Epithelial cell of esophagus (primary cell): ENCODE results near the genes MYORG and ARID3C.

DNA sequence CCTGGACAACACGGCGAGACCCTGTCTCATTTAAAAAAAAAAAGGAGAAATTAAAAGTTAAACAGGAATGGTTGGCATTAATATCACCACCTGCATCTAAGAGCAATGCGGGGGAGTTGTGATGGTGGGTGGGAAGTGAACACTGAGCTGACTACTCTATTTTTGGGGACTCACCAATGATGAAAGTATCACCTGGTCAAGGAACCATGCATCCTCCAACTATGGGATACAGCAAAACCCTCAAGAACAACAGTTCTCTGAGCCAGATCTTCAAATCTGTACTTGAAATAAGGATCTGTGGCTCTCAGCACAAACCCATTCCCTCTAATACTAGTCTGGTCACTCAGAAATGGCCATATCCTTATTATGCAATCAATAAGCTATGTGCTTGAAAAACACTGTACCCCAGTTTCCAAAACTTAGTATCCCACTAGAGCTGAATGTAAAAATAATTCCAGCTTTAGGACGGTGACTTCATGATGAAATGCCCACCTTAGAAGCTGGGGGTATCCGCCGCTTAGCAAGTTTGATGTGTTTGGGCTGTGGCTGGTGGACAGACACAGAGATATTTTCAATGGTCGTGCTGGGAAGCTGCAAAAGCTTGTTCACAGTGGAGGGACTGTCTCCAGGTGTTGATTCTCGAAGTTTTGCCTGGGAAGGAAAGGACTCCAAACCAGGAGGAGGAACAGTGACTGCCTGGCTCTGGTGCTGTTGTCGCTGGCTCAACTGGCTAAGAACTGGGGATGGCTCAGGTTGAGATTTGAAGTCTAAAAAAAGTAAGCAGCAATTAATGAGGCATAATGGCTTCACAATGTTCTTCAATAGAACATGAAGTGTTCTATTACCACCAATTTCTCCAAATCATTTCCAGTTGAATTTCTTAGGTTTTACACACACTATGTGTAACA is 104.6 kb downstream of the UBAP2 start:
- RRBS = no CpG with 5 or more reads among the region's 9 CpGs

DNA sequence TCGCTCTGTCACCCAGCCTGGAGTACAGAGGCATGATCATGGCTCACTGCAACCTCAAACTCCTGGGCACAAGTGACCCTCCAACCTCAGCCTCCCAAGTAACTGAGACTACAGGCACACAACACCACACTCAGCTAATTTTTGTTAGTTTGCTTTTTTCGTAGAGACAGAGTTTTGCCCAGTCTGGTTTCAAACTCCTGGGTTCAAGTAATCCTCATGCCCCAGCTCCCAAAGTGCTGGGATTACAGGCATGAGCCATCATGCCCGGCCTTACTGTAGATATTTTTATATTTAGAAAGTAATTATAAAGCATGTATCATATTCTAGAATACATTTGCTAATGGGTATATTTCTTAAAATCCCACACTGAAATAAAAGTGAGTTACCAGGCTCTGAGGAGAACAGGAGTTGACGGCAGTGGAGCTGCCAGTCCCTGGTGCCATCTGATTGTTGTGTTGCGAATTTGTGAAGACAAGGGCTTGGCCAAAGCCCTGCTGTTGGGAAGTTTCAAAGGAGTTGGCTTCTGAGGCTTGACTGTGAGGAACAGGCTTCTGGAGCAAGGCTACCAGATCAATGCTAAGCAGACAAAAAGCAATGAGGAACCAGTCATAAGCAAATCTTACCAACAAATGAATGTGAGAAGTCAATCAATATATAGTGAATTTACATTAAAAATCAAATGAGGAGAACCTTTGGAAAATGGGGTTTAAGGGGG is 95.6 kb downstream of the UBAP2 start:
- RRBS = no CpG with 5 or more reads among the region's 5 CpGs

DNA sequence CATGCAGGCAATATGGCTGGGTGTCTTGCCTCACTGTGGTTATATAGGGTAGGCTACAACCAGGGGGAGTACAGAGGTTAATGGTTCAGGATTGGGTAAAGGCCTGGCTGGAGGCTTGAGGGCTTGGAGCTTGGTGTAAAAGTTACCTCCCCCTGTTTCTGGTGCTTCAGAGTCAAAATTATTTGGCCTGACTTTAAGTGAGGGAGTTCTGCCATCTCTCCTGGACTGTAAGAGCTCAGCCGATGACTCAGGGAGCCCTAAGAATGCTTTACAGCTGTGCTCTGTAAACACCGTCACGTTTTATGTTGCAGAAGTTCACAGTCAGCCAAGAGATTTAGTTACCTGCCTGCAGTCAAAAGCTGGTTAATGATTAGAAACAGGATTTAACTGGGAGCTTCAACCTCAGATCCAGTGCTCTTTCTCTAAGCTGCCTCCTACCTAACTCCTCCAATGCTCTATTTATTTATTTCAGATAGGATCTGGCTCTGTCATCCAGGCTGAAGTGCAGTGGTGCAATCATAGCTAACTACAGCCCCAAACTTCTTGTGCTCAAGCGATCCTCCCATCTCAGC is 24.4 kb upstream of the UBAP2 start:
- RRBS = no CpG with 5 or more reads among the region's 4 CpGs

GRCh38 chr9:34254967-34255787 is 73.9 kb downstream of the KIF24 start:
- RRBS = no CpG with 5 or more reads among the region's 10 CpGs

GRCh38 chr9:34263355-34263633 is 65.8 kb downstream of the KIF24 start:
- RRBS = no CpG with 5 or more reads among the region's 5 CpGs

GRCh38 chr9:34345919-34346170 is 16.5 kb downstream of the NUDT2 start:
- RRBS = no CpG with 5 or more reads among the region's 2 CpGs

GRCh38 chr9:34376795-34377424 is at the start of gene MYORG:
Gene MYORG (minus strand): TSS chr9:34376898.
- RRBS = no CpG with 5 or more reads among the region's 40 CpGs

GRCh38 chr9:34377425-34377900 is 765 bp upstream of the MYORG start:
- RRBS = 7% methylated on average over 3 of the region's 23 CpGs

DNA sequence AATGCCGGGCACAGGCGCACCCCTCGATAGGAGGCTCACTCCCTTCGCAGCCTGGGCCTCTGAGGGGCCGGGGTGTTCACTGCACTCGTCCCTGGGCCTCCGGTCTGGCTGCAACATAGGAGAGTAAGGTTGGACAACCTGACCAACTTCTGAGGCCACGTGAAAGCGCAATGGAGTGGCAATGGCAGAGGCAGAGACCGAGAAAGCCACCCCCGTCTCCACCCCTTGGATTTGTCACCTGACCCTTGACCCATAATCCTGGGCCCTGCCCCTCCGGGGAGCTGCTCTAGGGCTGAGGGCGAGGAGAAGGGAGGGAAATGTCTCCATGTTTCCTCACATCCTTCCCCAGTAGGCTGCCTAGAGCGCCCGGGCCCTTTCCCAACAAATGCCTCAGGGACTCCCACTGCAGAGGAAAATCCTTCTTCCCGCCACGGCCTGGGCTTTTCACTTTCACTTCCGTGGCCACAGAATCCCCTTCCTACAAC is 1.2 kb upstream of the CNTFR start:
- RRBS = 13% methylated on average over 9 of the region's 18 CpGs

GRCh38 chr9:34628813-34629154 is at the start of gene ARID3C:
Gene ARID3C (minus strand): TSS chr9:34629066.
- RRBS = 4% methylated on average over 4 of the region's 46 CpGs

DNA sequence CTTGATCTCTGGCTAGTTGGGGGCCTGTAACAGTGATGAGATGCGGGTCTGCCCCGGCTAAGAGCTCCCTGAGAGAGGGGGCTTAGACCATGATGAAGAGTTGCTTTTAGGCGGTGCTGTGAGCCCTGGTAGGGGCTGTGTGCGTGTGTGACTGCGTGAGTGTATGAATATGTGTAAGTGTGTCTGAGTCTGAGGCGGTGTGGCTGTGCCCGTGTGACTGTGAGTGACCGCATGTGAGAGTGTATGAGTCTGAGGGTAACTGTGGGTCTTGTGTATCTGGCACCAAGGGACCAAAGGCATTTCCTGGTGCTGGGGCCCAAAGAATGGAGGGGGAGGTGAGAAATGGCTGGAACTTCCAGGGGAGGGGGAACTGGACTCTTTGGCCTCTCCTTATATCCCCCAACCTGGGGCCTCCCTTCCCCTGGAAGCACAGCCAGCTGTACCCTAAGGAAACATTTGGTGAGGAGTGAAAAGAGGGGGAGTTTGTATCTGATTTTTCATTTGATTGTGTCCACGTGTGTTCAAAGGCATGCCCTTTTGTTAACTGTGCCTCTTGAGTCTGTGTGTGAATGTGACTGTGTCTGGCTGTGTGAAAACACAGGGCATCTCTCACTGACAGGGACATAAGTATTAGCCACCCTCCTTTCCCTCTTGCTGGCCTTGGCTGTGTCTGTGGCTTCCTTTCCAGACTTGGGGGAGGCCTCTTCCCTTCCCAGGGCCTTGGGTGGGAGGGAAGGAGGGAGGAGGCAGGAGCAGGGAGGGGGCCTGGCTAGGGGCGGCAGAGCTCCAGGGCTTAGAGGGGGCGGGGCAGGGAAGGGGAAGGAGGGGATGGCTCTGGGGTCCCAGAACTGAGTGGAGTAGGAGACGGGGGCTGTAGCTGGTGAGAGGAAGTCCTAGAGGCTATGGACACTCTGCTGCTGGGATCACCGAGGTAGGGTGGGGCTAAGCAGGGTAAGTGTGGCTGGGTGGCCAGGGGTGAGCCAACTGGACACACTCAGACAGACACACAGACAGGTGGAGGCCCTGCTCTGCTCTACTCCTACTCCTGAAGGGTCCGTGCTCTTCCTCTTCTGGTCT is 1.4 kb downstream of the IL11RA start:
- RRBS = no CpG with 5 or more reads among the region's 14 CpGs

DNA sequence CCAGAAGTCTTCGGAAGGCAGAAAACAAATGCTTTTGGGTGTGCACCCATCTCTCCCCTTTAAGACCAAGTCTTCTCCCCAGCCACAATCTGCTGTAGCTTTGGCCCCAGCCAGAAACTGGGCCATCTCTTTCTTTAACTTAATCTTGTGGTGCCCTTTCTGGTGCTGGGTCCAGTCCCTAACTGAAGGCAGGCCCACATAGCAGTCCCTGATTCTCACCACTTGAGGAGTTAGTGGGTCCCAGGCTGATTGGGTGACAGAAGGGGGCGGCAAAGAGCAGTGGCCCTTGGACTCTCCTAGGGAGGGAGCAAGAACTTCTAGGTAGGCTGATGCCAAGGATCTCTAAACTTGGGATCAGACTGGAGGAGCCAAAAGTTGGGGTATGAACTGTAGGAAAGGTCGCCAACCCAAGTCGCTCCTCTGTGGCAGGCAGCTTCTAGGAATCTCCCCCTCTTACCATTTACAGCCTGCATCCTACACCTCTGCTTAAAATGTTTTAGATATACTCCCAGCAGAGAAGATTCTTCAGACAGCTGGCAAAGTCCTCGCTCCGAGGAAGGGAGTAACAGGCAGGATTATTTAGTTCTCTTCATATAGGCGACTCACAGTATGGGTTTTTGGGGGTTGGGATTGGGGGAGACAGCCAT is 1.5 kb downstream of the ENSG00000187186 start:
- RRBS = no CpG with 5 or more reads among the region's 7 CpGs

DNA sequence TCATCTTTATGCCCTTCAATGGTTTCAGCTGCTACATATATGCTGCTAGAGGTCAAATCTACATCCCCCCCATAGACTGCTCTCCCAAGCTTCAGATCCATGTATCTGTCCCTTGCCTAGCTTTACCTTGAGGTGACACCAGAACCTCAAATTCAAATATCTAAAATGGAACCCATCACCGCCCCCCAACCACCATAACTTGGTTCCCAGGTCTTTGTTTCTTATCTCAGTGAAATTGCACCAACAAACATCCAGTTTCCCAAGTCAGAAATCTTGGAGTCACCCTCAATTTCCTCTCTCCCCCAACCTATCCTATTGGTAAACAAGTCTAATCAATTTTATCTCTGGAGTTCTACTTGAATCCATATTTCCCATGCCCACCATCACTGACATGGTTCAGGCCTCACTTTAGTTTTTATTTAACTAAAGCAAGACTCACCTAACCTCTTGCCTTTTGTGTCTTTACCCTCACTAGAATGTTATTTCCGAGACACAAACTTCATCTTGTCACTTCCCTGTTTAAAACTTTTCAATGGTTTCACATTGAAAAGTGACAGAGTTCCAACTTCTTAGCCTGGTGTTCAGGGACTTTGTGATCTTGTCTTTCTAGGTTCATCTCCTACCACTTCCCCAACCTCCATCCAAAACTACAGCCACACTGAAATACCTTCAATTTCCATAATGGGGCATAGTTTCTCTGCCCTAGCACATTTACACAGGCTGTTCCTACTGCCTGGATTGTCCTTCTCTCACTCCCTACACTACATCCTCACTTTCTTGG is 2.5 kb upstream of the C9orf131 start:
- RRBS = no CpG with 5 or more reads among the region's 2 CpGs

DNA sequence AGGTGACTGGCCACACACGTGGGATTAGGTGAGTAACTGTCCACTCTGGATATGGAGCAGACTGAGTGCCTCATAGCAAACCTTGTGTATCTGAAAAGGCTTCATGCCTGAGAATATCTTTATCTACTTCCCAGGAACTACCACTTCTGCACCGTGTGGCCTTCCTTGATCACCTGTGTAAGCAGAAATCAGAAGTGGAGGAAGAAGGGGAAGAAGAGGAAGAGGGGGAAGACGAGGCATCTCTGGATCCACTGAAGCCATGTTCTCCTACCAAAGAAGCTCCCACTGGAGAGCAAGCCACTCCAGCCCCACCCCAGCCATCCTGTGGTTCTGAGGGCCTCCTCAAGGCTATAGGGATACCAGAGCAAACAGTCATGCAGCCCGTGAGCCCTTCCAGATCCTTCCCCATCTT is 693 bp downstream of the C9orf131 start:
- RRBS = no CpG with 5 or more reads among the region's 4 CpGs

DNA sequence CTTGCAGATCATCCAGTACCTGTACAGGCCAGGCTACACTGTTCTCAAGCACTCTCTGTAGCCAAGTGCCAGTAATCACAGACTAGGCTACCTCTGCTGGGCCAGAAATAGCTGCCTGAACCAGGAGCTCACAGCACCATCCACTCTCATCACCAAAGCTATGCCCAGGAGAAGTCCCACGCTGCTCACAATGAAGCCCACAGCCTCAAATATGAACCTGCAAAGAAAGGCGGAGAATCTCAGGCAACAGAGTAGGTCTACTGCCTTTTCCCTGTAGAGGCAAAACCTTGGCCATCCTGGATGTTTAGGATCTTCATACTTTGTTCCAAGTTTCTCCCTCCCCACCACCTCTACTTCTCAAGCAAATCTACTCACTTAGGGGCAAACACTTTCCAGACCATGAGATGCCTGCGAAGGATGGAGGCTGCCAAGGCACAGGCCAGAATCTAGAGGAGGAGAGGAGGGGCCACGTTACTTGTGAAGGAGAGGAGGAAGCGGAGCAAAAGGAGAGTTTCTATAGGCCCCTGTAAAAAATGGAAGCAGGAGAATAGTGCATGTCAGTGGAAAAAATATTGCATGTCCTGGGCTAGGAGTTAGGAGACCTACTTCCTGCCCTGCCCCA is 7.3 kb downstream of the PIGO start:
- RRBS = no CpG with 5 or more reads among the region's 5 CpGs

GRCh38 chr9:35111154-35111975 is 4.3 kb downstream of the ATOSB start:
- RRBS = no CpG with 5 or more reads among the region's 57 CpGs

DNA sequence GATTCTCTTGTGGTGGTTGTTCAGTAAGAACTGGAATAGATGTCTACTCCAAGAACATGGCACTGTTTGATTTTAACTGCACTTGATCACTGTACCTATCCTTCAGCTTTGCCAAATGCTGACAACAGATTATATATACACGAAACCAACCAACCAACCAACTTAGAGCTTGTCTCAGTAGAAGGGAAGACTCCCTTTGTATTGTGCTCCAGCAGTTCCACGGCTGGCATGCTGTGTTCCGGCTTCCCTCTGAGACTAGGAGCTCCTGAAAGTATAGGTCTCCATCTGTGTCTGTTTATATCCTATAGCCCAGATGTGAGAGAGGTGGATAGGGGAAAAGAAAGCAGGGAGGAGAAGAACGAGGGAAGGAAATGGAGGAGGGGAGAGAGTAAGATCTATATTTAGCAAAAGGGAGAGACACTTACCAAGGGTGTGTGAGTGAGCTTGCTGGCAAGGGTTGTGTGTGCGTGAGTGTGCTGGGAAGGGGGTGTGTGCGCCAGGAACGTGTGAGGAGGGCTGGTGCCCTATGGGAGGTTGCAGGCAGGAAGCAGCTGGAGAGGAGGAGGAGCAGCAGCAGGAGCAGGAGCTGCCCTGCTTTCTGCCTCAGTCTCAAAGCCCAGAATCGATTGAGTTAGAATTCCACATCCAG is 148.5 kb upstream of the RUSC2 start:
- RRBS = no CpG with 5 or more reads among the region's 8 CpGs

GRCh38 chr9:35488011-35488438 is 1.9 kb upstream of the RUSC2 start:
- RRBS = no CpG with 5 or more reads among the region's 11 CpGs

- RRBS = no CpG with 5 or more reads among the region's 5 CpGs
Observed at GRCh38 chr9:35518889-35519792, 29.2 kb downstream of the RUSC2 start.

- RRBS = 88% methylated on average over 3 of the region's 9 CpGs
Observed at GRCh38 chr9:35564644-35565177, 1.0 kb upstream of the FAM166B start.